Zone of skin (tissue), 1 donor: ENCODE data around the genes LCN15, UAP1L1, MAN1B1, SSNA1 and TOR4A.

DNA sequence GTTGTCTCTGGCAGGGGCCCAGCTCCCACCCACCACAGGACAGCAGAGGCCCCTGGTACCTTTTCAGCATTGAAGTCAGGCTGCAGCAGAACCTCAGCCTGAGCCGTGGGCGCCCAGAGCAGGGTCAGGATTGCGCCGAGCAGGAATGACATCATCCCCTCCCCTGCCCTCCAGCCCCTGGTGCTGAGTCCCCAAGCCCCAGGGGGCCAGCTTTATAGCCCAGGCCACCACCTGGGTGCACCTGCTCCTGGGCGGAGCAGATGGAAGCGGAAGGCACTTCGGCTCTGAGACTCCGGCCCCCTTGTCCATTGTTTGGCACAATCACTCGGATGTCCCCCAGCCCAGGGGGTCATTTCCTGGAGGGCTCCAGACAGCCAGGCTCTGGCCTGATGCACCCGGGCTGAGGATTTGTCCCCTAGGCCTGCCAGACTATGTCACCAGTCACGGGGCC lies at the start of gene LCN15:
TSS of gene LCN15 (minus strand) at position 185 of the 451 bp plus-strand sequence.
- RRBS: 45% methylated on average over 3 of the region's 11 CpGs

DNA sequence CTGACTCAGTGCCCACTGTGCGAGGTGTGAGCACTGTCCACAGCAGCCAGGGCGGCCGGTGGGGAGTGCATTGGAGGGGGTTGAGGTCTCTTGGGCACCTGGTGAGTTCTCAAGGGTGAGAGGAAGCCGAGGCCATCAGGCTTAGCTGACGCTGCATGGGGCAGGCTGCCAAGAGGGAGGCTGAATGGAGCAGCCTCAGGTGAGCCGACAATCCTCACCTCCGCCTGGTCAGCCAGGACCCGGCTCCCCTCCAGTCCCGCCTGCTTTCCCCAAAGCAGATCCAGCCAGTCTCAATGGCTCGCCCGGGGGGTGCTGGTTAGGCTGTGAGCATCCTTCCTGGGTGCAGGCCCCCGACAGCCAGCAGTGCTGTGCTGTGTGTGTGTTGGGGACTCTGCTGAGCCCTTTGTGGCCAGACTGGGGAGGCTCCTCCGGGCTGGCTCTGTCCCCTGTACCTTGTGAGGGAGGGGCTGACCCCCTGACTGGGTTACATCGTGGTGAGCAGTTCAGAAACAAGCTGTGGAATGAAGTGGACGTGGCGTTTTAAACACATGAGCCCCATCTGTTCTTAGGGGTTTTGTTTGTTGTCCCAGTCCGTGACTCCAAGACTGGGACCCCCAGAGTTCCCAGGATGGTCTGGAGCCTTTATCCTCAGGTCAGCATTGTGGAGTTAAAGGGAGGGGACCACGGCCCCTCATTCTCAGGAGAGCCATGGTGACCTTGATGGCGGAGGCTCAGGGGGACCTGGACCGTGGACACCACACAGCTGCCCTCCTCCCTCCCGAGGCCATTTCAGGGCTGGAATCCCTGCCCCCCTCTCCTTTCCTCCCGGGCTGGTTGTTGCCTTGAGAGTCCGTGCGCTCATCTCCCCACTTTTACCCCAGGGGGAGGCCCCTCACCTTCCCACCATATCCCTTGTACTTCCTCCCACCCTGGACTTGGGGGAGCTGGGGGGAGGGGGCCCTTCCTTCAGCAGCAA lies 14.8 kb upstream of the AJM1 start:
- RRBS: 92% methylated on average over 5 of the region's 24 CpGs

DNA sequence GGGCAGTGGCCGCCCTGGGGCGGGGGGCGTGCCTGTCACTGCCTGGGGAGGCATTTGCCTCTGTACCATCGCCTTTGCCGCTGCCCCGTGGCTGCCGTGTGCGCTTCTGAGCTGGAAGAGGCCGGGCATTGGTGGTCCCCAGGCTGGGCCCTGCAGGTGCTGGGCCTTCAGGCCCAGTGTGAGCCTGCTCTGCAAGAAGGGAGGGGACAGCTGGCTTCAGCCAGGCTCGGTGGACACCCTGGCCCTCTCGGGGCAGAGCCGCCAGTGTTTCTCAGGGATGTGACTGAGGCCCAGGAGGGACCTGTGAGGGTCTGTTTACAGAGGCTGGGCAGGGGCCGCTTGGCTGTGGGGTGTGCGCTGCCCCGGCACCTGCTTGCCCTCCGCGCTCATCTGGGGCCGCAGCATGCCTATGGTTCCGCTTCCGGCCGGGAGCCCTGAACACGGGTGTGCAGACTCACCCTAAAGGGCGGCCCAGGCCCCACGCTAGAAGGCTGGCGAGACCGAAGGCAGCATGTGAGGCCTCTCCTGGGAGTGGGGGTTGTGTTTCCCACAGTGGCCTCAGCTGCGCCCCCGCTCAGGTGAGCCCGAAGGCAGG lies 1.6 kb upstream of the AJM1 start:
- RRBS: 71% methylated on average over 3 of the region's 29 CpGs

- RRBS: under 1% methylated on average over 6 of the region's 17 CpGs
These were observed 381 bp downstream of the AJM1 start for GRCh38 chr9:136842654-136843064.

- RRBS: 1% methylated on average over 21 of the region's 54 CpGs
These were observed 2.4 kb upstream of the PHPT1 start for GRCh38 chr9:136846892-136847212.

GRCh38 chr9:136881623-136882454 lies 4.5 kb upstream of the TRAF2 start:
- RRBS: no CpG with 5 or more reads among the region's 18 CpGs

GRCh38 chr9:136943136-136943747 lies 1.3 kb downstream of the FBXW5 start:
- RRBS: no CpG with 5 or more reads among the region's 25 CpGs

DNA sequence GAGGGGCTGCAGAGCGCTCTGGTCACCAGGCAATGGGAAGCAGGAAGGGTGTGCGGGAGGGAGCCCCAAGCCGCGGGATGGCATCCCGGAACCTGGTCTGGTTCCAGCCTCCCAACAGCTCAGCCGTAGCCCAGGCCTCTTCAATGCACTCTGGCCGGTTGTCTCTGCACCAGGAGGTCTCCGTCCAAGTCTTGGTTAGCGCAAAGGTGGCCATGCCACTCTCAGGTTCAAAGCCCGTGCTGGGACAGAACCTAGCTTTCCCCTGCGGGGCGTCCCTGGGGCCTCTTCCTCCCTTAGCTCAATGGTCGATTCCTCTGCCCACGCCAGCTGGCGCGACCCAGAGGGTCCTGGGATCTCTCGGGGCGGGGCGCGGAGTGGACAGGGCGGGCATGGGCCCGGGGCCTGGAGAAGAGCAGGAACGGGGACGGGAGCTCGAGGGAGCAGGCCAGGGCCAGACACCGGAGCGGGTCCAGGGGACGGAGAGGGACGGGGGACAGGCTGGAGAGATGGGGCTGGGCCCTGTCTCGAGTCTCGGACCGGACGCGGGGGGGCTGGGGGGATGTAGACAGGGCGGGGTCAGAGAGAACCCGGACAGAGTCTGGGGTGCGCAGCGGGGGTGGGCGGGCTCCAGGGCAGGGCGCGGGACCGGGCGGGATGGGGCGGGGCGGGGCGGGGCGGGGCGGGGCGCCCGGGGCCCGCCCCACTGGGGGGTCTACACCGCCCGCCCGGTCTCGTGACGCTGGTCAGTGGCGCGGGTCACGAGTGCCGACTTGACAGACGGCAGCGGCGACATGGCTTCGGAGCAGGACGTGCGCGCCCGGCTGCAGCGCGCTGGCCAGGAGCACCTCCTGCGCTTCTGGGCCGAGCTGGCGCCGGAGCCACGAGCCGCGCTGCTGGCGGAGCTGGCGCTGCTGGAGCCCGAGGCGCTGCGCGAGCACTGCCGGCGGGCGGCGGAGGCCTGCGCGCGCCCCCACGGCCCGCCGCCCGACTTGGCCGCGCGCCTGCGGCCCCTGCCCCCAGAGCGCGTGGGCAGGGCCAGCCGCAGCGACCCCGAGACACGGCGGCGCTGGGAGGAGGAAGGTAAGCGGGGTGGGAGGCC lies at the start of gene UAP1L1:
TSS of gene UAP1L1 (plus strand) at position 776 of the 1,099 bp plus-strand sequence.
- RRBS: 5% methylated on average over 57 of the region's 107 CpGs

DNA sequence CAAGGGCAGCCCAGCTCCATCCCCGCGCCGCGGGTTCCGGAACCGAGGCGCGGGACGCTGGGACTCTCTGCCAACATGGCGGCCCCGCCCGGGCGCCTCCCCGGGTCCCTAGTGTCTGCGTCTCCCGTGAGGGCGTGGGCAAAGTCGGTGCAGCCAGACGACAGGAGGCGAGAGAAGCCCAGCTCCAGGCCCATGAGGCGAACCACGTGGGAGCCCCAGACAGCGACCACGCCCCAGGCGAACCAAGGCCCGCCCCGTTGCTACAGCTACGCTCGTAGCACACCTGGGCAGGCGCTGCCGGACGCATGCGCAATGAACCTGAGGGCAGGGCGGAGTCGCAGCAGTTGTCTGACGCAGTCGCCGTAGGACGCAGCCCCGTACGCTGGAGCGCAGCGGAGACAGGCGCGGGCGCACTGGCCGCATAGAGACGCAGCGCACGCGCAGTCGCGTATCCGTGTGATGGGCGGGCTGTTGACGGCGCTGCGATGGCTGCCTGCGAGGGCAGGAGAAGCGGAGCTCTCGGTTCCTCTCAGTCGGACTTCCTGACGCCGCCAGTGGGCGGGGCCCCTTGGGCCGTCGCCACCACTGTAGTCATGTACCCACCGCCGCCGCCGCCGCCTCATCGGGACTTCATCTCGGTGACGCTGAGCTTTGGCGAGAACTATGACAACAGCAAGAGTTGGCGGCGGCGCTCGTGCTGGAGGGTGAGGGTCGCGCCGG lies at the start of gene MAN1B1:
TSS of gene MAN1B1 (plus strand) at position 471 of the 720 bp plus-strand sequence.
- RRBS: 1% methylated on average over 8 of the region's 83 CpGs

- RRBS: no CpG with 5 or more reads among the region's 29 CpGs
These were observed 2.3 kb upstream of the DPP7 start for GRCh38 chr9:137116531-137117495.

- RRBS: 28% methylated on average over 8 of the region's 35 CpGs
These were observed 2.8 kb upstream of the TMEM210 start for GRCh38 chr9:137174548-137175193.

- RRBS: 1% methylated on average over 59 of the region's 116 CpGs
These were observed at the start of gene SSNA1 for GRCh38 chr9:137188384-137189450. SSNA1 (plus strand) TSS chr9:137188676.

GRCh38 chr9:137197828-137198202 lies 2.7 kb downstream of the TPRN start:
- RRBS: 40% methylated on average over 4 of the region's 10 CpGs

- RRBS: no CpG with 5 or more reads among the region's 13 CpGs
These were observed 1.1 kb upstream of the NELFB start for GRCh38 chr9:137253891-137254480.

DNA sequence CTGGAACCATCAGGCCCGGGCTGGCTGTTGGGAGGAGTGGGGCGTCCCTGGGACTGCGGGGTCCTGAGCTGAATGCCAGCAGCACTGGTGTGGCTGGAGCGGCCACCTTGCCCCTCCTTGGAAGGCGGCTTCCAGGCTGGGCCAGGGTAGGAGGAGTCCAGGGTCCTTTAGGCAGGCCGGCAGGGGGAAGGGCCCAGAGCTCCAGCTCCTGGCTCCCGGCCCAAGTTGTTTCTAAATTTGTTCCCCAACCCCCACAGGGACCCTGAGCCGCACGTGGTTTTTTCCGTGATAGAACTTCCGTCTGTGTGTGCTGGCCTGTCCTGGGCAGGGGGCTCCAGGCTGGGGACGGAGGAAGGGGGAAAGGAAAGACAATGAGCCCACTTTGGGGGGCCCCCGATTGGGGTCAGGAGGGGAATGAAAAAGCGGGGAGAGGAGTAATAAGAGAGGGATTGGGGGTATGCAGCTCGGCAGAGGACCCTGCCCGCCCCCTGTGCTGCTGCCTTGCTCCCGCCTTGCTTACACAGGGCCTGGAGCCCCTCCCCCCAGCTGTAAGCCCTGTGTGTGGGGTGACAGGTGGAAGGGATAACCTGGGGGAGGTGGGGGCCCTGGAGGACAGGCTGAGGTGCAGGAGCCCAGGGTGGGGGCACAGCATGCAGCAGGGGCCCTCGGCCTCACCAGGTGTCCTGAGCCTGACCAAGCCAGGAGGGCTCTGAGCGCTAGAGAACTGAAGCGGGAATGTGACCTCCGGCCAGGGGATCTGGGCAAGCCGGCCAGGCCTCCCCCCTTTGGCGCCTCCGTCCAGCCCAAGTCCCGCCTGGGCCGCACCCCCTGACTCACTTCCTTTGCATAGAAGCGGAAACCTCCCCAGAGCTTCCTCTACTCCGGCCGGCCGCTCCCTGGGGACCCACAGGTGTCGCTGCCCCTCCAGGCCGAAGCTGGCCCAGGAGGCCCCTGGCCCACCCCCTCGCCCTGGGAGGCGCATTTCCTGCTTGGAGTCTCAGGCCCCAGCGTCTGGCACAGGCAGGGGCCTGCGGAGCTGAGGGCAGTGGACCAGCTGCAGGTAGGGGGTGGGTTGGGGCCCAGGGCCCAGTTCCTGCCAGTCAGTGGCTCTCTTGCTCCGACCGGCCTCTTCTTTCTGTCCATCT lies at the start of gene TOR4A:
TSS of gene TOR4A (plus strand) at position 879 of the 1,145 bp plus-strand sequence.
- RRBS: 7% methylated on average over 7 of the region's 38 CpGs

DNA sequence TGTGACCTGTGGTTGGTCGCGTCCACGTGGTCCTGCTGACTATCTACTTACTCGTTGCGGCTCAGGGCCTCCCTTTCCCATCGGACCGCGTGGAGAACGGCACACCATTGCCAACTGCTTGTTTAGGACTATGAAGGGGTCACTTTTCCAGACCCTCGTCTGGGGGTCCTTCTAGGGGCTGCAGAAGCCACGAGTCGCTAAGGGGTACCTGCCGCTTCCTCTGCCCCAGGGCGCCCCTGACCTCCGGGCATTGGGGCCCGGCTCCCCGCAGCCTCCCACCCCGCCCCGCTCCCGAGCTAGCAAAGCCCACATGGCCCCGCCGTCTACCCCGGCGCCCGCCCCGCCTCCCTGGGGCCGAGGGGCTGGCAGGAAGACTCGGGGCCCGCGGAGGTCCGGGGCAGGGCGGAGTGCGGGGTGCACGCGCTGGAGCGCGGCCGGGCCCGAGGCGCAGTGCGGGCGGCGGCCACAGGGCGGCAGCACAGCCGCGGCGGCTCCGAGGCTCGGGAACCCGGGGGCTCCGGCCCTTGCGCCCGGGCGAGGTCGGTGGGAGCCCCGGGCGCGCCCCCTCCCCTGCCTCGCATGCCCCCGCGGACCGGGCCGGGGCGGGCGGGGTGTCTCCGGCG lies 6.9 kb downstream of the NRARP start:
- RRBS: 2% methylated on average over 43 of the region's 67 CpGs

- RRBS: 57% methylated on average over 4 of the region's 44 CpGs
These were observed 12.4 kb upstream of the NRARP start for GRCh38 chr9:137314164-137315162.

DNA sequence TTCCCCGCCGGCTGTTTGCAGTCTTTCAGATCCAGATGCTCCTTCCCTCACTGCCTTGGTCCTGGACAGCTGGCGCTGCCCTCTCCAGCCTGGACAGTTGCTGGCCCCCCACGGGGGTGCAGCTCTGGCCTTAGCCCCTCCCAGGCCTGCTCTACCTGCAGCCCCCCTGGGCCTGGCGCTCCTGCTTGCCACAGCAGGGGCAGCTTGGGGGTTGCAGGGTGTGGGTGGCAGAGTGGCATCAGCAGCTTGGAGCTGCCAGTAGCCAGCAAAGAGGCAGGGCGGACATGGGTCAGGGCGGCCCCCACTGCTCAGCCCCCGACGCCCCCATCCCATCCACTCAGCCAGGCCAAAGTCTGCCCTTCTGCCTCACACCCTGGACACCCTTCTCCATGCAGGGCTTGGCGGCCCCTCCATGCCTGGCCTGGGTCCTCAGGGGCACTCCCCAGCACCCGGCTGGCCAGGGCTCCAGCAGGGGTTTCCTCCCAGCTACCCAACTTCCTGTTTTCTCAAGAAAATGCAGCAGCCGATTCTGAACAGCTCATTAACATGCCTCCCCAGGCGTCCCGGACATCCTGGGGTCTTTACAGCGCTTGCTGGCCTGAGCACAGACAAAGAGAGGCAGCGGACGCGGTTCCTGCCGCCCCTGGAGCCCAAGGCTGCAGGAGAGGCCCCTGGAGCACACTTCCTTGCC lies 18.4 kb upstream of the NRARP start:
- RRBS: 34% methylated on average over 3 of the region's 19 CpGs

GRCh38 chr9:137388677-137389294 lies 34.2 kb downstream of the EXD3 start:
- RRBS: 92% methylated on average over 16 of the region's 37 CpGs

DNA sequence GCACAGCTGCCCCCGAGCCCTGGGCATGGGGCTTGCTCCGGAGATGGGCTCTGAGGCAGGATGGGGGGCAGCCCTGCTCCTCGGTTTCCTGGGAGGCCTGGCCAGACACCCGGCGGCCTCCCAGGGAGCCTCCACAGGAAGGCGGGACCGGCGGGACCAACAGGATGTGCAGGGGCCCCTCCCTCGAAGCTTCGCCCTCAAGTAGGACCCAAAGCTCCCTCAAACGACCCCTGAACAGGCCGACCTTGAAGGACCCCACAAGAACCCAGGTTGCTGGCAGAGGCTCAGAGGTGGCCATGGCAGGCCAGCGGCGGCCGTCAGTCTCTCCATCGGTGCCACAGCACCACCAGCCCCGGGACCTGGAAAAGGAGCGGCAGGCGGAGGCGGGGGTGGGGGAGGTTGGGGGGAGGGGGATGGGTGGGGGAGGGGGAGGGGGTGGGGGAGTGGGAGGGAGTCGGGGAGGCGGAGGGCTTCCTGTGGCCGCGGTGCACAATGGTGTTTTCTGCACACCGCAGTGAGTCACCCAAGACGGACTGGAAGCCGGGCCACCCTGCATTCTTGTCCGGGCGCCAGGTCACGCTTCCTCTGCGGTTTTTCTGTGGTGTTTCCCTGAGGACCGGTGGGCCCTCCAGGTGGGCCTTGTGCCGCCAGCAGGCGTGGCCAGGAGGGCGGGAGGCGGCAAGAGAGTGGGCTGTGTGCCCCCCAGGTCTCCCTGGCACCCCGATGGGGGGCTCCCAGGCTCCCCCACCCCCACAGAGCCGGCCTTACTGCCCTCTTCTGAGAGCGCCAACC lies 11.5 kb downstream of the EXD3 start:
- RRBS: 31% methylated on average over 10 of the region's 39 CpGs